Measurements from ENCODE around the gene ADORA1.

- PRO-cap, result bidirectional peak, plus-strand start at chr1:202589523, minus-strand start at chr1:202589314
Observed at GRCh38 chr1:202588993-202590134, 120.9 kb downstream of the SYT2 start.

DNA sequence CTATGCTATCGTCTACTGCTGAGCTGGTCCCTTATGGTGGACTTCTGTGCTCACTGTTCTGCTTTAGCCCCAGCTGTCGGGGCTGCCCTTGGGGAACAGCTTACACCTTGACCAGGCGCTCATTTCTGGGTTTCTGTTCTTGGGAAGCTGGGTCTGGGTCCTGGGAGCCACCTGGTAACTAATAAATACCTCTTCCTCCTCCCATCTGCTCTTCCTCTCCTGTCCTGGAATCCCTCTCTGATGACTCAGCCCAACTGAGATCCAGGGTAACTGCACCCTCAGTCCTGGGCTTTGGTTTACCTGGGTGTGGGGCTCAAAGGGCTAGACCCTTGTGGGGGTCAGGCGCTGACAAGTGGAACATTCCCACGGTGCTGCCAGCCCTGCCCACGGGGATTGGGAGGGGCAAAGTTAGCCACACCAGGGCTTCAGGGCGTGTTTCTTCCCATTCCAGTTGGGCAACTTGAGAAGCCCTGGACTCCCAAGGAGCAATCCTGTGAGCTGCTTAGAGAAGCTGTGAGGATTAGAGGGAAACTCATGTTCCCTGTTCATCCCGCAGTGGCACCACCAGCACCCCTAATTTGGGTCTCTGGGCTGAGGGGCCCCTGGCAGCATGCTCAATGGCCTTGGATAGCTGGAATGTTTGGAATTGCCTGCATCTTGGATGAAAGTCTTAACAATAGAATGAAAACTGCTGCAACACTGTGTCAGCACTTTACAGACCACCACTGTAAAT, 4.2 kb upstream of the KDM5B start:
- PRO-cap, result no peak

DNA sequence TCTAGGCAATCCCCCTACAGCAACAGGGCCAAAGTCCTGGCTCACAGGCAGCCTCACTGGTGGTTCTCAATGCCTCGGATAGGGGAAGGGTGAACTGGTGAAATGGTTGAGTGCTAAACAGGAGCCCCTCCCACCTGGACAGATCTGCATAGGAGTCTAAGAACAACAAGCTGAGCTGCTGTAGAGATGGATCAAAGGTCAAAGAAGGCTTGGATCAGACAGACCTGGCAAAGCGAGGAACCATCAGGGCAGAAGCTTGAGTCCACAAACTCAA, 31.8 kb downstream of the RABIF start:
- PRO-cap, result no peak

DNA sequence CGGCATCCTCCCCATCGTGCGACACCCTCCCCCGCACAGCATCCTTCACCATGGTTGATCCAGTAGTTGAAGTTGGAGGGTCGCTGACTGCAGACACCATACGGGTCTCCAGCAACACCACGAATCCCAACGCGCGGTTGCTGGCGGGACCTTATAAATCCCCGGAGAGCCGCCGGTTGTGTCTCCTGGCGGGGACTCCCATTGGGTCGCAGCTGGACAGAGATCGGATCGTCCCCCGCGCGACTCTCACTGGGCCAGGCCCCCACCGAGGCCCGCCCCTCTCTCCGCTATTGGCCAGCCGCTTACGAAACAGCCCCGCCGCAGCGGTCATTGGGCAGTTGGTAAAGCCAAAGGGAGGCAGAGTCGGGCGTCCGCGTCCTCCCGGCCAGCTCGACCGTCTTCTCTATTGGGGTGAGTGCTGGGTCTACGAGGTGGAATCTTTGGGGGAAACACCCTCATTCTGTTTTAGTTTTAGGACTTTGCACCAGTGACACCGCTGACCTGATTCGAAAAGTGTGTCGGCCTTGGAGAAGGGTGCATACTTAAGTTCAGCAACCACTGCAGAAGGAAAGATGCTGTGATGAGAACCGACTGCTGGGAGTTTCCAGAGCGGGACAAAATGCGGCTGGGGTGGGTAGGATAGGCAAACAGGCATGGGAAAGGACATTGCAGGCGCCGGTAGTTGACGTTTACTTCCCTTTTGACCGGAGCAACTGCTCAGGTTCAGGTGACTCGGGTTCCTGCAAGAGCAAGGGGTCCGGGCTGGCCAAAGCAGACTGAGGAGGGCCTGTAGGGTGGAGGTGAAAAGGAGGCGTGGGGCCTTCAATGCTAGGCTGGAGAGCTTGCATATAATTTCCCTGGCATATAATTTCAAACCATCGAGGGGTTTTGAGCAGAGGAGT, 27.3 kb downstream of the RABIF start:
- PRO-cap, result bidirectional peak, plus-strand start at position 337 of the sequence, minus-strand start at position 128 of the sequence; unidirectional peak, plus-strand start at position 558 of the sequence

DNA sequence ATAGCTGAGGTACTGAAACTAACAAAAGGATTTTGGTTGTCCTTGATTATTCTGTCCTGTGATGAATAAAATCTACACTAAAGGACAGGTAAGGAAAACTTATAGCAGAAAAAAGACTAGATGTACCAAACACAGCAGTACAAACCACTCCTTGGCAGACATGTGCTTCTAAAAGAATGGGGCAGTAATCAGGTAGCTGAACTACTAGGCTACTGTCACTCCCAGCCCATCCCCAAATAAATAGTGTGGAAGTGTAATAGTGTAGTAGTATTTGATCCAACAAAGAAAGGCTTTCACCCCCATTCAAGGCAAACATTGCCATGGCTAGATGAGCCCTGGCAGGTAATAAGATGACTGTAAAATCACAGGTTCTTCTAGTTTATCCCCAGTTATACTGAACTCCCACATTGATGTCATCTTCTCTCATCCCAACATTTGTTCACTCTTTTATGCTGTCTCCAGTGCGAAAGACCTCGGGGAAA, 2.4 kb upstream of the RABIF start:
- PRO-cap, result no peak

DNA sequence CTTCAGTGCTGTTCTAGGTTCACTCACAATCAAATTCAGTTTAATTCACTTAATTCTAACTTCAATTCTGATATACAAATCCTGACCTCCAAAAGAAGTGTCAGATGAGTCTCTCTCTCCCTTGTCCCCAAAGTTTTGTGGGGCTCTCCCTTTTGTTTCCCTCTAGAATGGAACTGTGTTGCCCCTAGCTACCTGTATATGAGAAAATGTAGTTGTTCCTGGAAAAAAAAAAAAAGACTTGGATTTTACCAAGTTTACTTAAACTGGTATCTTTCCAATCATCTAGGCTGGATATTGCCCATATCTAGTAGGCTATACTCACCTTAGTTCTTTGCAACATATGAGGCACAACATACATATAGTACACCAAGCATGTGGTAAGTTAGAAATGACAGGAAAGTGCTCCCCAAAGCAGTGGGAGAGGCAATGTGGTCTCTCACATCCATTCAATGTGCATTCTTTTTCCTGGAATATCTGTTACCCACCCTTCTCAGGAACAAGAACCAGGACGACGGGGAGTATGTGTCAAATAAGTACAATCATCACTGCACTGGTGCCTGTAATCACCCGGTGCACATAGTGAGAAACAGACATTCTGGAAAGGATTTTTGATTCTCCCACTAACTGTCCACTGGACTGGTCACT, 3.0 kb upstream of the RABIF start:
- PRO-cap, result no peak

DNA sequence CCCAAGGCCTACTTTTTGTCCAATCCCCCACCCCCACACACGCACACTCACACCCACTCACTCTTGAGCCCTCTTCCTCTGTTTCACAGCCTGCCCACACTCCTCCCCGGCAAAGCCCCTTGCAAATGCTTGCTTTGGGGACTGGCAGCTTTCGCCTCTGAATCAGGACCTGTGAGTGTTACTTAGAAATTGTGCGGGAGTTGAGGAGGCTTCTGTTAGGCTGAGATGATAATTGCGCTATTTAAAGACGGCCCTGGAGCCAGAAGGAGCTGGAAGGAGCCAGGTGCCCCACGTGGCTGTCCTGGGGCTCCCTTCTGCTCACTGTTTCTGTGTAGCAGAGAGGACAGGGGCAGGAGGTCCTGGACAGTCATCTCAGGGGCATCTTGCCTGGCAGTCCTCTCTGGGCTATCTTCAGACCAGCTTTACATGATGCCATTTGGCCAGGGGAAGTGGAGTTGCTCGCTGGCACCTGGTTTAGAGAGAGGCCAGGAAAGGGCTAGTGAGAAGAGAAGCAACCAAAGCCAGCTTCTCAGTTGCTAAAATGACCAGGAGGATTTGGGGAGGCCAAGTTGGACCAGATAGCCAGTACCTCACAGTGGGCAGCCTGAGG, 9.3 kb downstream of the PPFIA4 start:
- PRO-cap, result no peak

DNA sequence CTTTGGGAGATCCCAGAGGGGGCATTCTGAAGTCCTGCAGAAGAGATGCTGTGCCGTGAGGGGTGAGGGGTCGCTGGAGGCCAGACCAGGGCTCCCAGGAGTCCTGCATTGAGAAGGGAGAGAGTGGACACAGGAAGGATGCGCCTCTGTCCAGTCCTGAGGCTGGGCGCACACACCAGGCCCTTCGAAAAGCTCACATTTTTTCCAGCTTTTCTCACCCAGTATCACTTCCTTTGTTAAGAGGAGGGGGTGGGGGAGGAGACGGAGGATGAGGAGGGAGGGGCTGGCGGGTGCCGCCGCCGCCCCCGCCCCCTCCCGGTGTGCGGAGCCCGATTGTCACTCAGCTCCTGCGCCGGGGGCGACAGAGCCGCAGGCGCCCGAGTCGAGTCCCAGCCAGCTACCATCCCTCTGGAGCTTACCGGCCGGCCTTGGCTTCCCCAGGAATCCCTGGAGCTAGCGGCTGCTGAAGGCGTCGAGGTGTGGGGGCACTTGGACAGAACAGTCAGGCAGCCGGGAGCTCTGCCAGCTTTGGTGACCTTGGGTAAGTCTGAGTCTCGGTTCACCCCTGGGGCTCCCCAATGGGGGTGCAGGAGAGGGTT, at the start of gene ADORA1:
Gene ADORA1, plus strand, starts transcription at position 339 of the 599 bp plus-strand sequence.
- PRO-cap, result no peak

GRCh38 chr1:203184723-203185586, 1.5 kb downstream of the CHI3L1 start:
- PRO-cap, result no peak

DNA sequence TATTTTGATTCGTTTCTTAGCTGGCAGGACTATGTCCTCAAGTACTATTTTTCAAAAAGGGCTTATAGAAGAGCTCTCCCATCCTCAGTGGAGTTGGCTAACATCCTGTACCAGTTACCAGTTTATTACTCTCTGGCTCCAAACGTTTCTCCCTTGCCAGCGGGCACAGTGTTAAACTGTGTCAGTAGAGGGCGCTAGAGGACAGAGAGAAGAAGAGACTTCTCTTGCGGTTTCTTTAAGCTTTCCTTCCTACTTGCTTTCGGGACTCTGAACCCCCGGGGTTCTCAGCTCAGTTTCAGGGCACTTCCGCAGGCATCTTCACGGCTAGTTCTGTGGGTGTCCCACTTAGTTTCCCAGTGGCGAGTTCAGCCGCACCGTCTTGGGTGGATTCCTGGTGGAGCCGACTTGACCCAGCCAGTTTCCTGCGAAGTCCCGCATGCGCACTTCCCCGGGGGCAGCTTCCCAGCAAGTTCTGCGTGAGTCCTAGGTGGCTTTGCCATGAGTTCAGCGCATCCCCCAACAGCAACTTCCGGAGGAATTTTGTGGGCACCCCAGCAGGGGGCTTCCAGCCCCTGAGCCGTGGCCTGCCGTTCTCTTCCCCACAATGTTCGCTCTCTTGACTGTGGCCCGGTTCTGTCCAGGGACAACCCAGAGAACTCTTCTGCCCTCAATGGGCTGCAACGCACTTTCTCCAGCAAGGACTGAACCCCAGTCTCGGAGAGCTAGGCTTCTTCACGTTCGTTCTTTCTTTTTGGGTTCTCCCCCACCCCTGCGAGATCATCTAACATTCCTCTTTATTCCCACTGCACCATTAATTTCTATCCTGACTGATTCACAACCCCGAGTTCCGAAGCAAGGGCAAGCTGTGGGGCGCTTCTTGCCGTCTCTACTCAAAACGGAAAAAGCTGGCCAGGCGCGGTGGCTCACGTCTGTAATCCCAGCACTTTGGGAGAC, 37.8 kb upstream of the BTG2 start:
- PRO-cap, result no peak

- PRO-cap, result no peak
Observed at GRCh38 chr1:203269008-203269454, 36.3 kb upstream of the BTG2 start.

GRCh38 chr1:203277925-203279033, 27.0 kb upstream of the BTG2 start:
- PRO-cap, result bidirectional peak, plus-strand start at chr1:203278728, minus-strand start at chr1:203278526; bidirectional peak, plus-strand start at chr1:203278904, minus-strand start at chr1:203278757

DNA sequence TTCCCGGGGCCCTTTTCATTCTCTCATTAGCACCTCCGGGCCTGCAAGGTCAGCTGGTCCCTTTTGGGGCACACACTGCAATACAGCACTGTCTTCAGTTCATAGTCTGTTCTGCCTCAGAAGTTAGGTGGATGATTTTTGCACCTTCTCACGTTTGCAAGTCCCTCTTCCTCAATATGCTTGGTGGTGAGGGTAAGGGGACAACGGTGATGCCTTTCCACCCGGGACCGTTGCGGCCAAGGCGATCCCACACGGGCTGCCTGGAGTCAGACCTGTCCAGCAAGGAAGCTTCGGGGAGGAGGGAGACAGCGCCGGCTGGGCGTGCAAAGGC, 21.6 kb downstream of the BTG2 start:
- PRO-cap, result no peak

- PRO-cap, result no peak
Observed at GRCh38 chr1:203378860-203379307, 28.0 kb upstream of the FMOD start.

GRCh38 chr1:203402391-203403495, 51.8 kb upstream of the FMOD start:
- PRO-cap, result unidirectional peak, minus-strand start at chr1:203403170

DNA sequence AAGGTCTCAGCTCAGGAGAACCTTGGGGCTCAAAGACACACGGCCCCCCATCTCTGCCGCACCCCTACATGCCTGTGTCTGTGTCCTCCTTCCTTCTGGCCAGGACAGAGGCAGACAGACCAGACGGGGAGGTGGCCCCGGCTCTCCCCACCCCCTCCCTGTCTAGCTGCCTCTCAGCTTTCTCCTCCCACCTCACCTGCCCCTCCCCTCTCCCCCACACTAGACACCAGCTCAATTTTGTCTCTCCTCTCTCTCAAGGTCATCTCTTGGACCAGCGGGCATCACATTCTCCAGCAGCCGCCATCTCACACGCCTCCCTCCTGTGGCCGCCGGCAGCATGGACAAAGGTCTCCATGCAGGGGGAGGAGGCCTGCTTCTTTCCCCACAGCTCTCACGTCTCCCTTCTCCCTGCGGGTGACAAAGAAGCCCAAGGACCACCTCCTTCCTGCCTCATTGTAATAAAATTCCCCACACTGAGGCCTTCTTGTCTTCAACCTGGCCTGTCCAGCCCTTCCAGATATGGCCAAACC, 14.5 kb downstream of the OPTC start:
- PRO-cap, result no peak

GRCh38 chr1:203511587-203512264, 17.8 kb downstream of the OPTC start:
- PRO-cap, result no peak

- PRO-cap, result no peak
Observed at GRCh38 chr1:203597258-203598135, 29.1 kb upstream of the ATP2B4 start.

GRCh38 chr1:203627710-203628627, 1.3 kb downstream of the ATP2B4 start:
- PRO-cap, result bidirectional peak, plus-strand start at chr1:203627937, minus-strand start at chr1:203627943; bidirectional peak, plus-strand start at chr1:203628445, minus-strand start at chr1:203628422

- PRO-cap, result no peak
Observed at GRCh38 chr1:203675417-203675970, 48.9 kb downstream of the ATP2B4 start.

Measured in tibial artery (tissue), 1 donor.